HT-29 (cell line): ENCODE data around the gene PDCD10.

DNA sequence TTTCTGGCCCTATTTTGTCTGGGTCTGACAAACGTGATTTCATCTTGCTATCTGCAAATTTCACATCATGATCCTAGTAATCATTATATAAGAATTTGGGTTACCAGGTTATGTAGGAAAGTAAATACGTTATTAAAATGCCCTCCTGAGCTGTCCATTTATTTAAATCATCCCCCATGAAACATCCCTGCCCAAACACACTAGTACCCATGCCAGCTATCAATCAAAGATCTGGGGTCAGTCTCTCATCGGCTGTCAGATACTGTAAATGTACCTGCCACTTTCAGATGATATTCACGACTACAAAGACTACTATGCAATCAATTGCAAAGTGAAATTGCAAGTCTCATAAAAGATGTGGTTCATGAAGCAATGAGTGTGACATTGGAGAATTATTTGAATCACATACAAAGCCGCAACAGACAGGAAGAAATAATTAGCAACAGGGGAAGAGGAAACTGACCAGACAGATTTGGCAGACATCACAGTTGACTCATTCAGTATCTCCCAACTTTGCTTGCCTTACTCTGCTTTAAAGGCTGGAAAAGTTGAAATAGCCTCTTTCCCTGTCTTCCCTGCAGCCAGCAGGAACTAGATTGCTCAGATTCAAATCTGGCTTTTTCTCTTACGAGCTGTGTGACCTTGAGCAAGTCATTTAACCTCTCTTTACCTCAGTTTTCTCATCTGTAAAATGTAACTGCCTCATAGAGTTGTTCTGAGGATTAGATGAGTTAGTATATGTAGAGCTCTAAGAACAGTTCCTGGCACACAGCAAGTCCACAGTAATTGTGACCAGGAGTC lies 95.7 kb upstream of the C3orf80 start:
- RAMPAGE, long total RNA, result no peak

DNA sequence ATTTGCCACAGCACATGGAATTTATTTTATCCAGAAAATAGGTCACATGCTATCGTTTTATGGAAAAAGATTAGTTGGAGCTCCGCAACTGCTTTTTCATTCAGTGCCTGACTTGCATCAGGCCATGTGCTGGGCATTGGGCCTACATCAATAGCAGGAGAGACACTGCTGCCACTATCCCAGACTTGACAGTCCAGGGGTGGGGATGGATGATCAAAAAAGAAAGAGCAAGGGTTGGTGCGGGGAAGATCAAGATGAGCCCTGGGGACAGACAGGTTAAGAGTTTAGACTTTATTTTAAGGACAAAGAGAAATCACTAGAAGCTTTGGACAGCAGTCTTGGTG lies 75.1 kb upstream of the C3orf80 start:
- RAMPAGE, long total RNA, result no peak

GRCh38 chr3:160226386-160226976 lies 1.3 kb downstream of the C3orf80 start:
- RAMPAGE, long total RNA, result no peak

- RAMPAGE, long total RNA, result no peak
Measured at GRCh38 chr3:160416104-160416704, 16.8 kb downstream of the SMC4 start.

GRCh38 chr3:160561170-160561773 lies 4.1 kb downstream of the KPNA4 start:
- RAMPAGE, long total RNA, result no peak

DNA sequence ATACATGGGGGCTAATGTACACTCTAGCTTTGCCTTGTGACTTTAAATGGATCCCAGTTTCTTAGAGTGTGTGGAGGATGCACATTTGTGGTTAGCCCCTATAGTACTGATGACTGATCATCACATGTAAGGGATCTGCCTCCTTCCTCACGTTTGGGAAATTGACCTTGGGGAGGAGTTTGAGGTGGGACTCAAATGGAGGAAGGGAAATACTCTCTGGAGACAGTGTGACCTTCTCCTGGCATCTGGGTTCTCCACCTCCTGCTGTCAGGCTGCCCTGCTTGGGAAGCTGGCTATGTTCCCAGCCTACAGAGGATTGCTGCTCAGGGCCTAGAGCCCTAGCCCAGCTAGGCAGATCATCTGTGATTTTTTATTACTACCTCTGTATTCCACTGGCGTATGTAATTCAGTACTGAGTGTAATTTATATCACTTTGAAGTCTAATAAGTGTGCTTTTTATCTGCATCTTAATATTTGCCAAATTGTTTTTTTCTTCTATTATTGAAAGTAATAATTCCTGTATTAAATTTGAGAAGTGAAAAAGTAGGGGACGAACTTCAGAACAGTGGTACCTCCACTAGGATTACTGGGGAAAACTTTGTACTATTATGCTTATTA lies 48.8 kb downstream of the PPM1L start:
- RAMPAGE, long total RNA, result no peak

DNA sequence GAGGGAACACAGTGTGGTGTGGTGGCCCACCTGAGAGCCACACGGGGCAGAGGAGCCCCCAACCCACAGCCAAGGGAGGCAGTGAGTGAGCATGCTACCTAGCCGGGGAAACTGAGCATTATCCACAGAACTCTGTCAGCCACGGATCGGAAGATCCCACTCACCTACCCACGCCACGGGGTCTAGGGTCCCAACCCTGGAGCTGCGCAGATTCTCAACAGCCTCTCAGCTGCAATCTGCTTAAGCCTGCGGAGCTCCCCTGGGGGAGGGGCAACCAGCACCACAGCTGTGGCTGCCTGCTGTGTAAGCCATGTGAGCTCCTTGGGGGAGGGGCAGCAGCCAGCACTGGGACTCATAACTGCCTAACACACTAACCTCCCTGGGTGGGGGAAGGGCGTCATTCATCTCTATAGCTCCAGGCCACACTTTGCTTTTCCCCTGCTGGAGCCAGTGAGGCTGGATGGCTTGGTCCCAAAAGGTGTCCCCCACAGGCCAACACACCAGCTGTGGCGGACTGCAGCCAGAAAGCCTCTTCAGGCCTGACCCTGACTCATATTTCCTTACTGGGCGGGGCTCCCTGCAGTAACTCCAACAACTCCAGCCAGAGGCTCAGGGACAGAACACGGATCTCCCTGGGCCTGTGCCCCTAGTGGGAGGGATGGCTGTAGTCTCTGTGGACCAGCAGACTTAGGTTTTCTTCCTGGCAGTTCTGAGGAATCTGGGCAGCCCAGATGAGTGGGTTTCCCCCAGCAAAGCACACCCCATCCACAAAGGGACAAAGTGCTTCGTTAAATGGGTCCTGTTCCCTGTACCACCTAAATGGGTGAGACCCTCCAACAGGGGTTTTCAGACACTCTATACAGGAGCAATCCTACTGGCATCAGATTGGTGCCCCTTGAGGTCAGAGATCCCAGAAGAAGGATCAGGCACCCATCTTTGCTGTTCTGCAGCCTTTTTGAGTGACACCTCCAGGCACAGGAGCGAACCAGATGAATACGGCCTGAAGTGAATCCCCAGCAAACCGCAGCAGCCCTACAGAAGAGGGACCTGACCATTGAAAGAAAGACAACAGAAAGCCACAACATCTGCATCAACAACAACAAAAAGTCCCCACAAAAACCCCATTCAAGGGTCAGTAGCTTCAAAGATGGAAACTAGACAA lies 129.9 kb downstream of the PPM1L start:
- RAMPAGE, long total RNA, result no peak

DNA sequence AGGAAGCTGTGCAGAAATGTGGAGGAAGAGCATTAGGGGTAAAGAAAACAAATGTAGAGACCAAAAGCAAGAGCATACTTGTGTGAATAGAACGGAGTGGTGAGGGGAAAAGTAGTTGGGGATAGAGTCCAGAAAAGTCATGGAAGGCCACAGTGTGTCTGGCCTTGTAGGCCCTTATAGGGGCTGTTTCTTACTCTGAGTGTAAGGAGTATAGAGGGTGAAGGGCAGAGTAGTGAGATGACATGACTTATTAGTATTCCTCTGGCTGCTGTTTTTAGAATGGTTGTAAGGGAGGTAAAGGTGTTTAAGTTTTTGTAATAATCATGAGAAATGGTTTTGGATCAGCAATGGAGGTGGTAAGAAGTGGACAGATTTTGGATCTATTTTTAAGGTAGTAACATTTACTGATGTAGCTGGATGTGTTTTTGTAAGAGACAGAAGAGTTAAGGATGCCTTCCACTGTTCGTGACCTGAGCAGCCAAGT lies 7.9 kb downstream of the NMD3 start:
- RAMPAGE, long total RNA, result no peak

DNA sequence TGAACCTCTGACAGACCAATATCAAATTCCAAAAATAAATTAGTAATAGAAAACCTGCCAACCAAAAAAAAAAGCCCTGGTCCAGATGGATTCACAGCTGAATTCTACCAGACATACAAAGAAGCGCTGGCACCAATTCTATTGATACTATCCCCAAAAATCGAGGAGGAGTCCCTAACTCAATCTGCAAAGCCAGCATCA lies 381.7 kb downstream of the OTOL1 start:
- RAMPAGE, long total RNA, result no peak

DNA sequence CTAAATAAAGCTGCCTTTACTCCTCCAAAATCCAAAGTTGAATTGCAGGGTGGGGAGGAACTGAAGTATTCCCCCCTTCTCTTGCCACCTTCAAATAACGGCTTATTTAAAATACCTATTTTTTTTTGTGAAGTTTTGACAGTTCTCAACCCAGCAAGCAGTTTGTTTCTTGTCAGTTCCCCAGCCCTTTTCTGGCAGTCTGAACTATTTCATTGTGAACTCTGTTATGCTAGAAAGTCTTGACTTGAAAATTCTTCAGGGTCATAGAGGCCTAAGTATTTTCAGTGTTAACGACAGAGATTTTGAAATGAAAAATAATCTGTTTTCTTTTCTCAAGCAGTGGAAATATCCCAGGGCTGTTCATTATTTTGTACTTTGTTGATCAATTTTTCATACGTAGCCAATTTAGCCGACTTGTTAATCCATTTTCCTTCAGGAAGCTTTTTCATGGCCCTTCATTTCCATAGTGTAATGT lies 443.7 kb downstream of the OTOL1 start:
- RAMPAGE, long total RNA, result no peak

- RAMPAGE, long total RNA, result no peak
Measured at GRCh38 chr3:165874645-165875237, 37.5 kb upstream of the BCHE start.

- RAMPAGE, long total RNA, result no peak
Measured at GRCh38 chr3:165917460-165918561, 80.6 kb upstream of the BCHE start.

DNA sequence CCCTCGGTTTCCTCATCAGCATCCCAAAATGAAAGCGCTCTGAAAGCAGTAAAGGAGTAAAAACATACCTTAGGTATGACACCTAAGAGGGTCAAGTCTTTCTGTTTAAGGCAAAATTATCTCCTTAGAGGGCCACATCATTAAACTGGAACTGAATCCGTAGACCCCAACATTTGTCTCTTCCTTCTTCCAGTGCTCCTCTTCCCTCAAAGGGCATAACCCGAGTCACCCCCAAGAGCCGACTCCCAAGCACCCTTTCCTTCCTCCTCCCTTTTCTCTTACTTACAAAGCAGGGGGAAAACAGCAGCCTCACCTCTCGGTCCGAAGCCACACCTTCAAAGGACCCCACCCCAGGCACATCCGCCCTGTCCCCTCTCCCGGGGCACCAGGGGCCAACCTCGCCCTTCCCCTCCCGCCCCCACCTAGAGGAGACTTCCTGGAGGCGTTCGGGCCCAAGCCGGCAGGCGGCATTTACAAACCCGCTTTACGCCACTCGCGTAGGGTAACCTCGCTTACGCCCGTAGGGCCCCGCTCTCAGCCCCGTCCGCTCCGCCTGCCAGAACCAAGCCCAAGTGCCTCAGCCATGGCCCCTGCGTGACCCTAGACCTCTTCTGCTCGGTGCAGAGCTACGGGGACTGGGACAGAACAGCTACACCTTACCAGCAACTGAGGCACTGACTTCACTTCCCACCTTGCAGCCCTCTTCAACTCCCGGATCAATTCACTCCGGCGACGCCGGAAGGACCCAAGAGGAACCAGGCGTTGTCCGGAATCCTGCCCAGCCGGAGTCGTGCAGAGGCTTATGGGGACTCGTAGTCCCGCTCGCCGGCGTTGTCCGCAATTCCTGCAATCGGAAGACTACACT lies at the start of gene PDCD10:
PDCD10 (minus strand) TSS at position 747 of the 865 bp plus-strand sequence.
- RAMPAGE, long total RNA, result start-site peak on the minus strand centred at position 732 of the sequence, 41 bp wide, 196 and 427 reads in 2 replicates

DNA sequence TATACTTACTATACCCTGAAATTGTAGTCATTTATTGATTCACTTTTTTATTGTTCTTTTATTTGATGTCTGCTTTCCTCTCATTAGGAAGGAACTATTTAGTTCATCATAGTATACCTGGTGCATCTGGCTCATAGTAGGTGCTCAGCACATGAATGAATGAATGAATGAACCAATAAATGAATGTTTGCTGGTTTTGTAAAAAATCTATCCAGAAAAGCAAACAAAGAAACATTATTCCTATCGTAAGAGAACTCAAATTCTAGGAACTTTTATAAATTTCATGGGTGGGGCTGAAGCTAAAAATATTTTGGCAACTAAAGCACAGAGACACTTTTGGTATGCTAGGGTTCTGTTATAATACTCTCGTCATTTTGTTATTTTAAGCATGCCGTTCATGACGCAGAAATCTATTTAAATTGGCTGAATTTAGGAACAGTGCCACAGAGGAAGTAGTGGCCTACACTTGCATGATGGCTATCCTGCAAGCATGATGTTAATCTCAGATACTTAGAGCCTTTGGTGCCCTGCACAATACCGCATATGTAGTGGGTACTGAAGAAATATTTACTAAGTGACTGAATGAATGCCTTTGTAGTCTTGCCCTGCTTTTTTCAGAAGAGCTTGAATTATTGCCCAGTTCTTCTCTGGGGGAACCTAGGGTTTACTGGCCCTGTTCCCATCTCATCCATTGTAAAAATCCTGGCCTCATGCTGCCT lies 78.8 kb downstream of the SERPINI1 start:
- RAMPAGE, long total RNA, result no peak

DNA sequence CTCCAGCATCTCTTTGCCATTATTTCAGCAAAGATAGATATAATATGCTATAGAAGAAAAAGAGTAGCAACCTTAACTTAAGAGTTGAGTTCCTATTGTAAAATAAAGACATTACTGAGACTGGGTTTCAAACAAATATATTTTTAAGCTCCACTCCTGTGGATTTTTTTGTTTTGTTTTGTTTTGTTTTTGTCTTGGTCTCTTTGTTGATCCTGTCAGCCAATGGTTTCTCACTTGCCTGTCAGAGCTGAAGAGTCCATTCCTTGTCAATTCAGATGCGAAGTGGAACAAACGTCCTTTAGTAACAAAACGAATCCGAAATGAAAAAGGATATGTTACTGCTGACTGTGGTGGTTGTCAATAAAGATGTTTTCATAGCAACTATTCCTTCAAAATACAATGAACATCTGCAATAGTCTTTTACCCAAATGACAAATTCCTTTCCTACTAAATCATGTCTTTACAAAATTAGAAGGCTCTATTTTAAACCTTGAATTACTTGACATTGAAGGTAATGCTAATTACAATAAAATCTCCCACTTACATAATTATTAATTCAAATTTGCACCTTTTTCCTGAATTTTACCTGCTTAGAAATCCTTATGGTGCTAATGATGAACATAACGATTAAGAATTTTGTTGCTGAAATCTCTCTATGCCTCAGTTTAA lies 134.6 kb downstream of the SERPINI1 start:
- RAMPAGE, long total RNA, result no peak

DNA sequence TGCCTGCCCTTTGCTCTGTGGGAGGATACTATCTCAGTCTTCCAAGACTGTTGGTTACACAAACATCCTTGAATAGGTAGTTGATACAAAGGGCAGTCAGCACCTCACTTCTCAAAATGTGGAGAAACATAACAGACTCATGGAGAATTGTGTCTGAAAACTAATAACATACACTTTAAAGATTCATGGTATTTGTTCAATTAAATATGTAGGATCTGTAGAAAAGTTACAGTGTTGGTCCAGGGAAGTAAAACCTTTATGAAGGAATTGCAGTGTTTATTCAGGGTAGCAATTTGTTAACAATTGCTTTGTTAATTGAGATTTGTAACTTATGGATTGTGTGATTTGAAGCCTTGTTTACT lies 103.2 kb downstream of the GOLIM4 start:
- RAMPAGE, long total RNA, result no peak

- RAMPAGE, long total RNA, result no peak
Measured at GRCh38 chr3:168027604-168028100, 68.1 kb downstream of the GOLIM4 start.

GRCh38 chr3:168249196-168249418 lies 153.4 kb upstream of the GOLIM4 start:
- RAMPAGE, long total RNA, result no peak

GRCh38 chr3:168260667-168260945 lies 164.9 kb upstream of the GOLIM4 start:
- RAMPAGE, long total RNA, result no peak

- RAMPAGE, long total RNA, result no peak
Measured at GRCh38 chr3:168517384-168518134, 421.8 kb upstream of the GOLIM4 start.